ENCODE measurements around a stretch of chr21.

GRCh38 chr21:17808388-17808833, 10.7 kb downstream of the C21orf91 start:
- PRO-cap: no peak

DNA sequence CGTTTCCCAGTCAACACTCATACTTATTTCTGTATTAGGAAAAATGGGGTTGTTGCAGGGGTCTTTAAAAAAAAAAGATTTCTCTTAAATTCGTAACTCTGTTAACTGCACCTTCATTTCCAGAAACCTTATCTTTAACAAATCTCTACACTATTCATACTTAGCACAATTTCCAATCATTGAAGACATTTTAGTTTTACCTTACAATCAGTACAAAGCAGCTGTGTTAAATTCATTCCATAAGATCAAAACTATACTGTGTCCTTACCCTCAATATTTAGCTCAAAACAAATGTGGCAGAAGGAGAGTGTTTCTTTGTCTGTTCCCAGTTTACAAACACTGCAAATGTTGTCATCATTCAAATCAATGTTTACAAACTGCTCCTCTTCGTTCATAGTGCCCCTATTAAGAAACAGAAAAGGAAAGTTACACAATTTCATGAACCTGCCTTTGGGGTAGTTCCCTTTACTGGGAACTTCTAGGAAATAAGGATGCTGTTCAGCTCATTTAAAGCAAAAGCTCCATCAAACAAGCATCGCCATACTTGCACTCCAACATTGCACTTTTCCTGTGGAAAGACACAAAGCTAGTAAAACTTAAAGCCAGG, 1.1 kb downstream of the C21orf91 start:
- PRO-cap: no peak

DNA sequence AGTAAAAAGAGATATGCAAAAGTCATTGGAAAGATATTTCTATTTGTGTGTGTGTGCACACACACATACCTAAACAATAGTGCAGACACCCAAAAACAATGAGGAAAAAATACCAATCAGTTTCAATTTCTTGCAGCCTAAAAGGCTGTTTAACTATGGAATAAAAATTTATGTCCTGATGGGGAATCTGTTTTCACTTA, 257.5 kb upstream of the TMPRSS15 start:
- PRO-cap: no peak

- PRO-cap: no peak
These were observed 1144.4 kb upstream of the NCAM2 start for GRCh38 chr21:19853675-19854396.

- PRO-cap: no peak
These were observed 260.4 kb downstream of the NCAM2 start for GRCh38 chr21:21258651-21258906.

GRCh38 chr21:22200559-22201096, 1202.4 kb downstream of the NCAM2 start:
- PRO-cap: no peak

DNA sequence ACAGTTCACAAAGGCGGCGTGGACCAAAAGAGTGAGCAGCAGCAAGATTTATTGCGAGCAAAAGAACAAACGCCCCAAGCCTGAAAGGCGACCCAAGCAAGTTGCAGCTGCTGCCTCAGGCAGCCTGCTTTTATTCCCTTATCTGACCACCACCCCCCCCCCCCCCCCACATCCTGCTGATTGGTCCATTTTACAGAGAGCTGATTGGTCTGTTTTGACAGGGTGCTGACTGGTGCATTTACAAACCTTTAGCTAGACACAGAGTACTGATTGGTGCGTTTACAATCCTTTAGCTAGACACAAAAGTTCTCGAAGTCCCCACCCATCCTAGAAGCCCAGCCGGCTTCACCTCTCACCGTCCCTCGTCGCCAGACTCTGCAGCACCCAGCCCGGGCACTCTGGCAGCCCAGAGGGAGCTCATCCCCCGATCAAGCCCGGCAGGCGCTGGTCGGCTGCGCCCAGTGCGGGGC, 2023.0 kb downstream of the NCAM2 start:
- PRO-cap: no peak

- PRO-cap: unidirectional peak, plus-strand start at chr21:25645460
These were observed 6.2 kb downstream of the JAM2 start for GRCh38 chr21:25645279-25645698.

DNA sequence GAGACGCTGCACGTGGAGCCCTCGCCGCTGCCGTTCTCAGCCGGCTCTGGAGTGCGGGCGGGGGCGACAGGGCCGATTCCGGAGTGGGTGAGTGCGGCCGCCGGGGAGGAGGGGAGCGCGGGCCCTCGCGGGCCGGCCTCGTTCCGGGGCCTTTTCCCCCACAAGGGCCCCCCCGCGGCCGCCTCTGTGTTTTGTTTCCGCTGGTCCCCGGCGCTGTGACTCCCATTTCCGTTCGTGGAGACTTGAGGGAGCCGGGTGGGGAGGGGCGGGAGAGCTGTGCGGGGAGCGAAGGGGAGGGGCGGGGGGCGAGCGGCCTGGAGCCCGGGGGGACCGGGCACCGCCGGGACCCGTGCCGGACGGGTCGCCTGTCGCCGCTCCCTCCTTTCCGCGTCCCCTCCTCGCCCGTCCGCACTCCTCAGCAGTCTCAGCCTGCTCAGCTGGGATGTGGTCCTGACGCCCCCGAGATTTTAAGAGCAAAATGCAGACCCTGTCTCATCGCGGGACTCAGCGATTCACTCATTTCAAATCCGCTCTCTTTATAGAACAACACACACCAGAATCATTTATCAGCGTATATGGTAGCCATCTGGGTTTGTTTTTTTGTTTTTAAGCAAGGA, 828 bp downstream of the GABPA start:
- PRO-cap: bidirectional peak, plus-strand start at position 324 of the sequence, minus-strand start at position 217 of the sequence

DNA sequence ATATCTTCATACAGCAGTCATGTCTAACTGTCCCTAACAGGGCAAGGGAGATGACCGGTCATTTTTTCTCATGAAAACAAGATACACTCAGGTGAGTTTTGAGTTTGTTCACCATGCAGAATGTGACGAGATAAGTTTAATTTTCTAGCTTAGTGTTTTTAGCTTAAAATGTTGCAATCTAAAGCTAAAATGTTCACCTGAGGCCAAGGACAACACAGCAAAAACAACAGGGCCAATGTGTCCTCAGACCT, 144.3 kb downstream of the GABPA start:
- PRO-cap: no peak

DNA sequence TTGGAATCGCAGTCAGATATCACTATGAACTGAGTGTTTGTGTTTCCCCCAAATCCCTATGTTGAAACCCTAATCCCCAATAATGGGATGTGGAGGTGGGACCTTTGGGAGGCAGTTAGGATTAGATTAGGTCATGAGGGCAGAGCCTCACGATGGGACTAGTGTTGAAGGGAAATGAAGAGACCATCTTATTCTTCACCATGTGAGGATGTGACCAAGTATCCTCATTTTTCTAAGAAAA, 144.5 kb downstream of the GABPA start:
- PRO-cap: no peak

DNA sequence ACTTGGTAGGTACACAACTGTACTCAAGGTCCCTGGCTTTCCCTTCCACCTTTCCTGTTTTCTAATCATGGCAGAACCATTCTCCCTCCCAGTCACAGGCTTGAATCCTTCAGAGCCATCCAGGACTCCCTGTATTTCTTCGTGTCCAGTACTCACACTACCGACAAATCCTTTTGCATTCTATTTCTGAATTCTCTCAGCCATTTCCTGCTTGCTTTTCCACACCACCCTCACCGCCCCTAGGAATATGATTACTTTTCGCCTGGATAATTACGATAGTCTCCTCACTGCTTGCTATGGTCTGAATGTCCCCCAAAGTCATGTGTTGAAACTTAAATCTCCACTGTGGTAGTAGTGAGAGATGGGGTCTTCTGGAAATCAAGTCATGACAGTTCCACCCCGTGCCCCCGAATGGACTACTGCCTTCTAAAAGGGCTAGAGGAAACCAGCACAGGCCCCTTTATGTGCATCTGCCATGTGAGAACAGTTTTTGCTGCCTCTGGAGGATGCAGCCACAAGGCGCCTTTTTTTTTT, 179.3 kb downstream of the GABPA start:
- PRO-cap: no peak

GRCh38 chr21:26405634-26406142, 167.4 kb downstream of the CYYR1 start:
- PRO-cap: no peak

DNA sequence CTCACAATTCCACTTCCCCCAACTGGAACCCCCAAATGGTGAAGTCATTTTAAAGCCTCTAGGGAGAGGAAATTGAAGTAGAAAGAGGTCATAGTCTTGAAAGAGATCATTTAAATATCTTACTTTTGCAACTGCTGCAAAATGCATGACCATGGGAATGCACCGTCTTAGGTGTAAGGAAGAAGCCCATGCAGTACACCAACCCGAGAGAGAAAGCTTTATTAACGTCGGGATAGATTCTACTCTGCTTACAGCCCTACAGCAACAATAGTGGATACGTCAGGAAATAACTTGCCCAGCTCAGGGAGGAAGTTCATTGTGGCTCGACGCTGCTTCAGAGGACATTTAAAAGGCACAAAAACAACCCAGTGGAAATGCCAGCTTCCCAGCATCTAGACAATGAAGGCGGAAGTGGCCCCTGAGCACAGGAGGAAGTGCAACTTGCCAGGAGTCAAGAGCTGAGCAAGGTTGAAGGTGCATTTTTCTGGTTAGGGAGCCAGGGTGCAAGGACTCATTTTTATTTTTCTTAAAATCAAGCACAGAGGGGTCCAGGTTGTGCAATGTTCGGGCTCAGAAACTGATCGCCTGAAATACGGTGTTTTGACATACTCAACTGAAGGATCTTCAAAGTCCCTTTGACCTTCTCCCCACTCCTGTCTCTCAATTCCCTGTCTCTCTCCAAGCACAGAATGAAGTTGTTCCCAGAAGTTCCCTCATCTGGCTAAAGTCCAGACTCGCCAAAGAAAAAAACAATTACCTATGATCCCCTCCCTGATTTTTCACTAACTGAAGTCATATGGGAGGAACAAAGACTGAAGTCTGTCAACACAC, 26.3 kb downstream of the CYYR1 start:
- PRO-cap: no peak

GRCh38 chr21:26799829-26800508, 45.2 kb downstream of the ADAMTS1 start:
- PRO-cap: no peak

DNA sequence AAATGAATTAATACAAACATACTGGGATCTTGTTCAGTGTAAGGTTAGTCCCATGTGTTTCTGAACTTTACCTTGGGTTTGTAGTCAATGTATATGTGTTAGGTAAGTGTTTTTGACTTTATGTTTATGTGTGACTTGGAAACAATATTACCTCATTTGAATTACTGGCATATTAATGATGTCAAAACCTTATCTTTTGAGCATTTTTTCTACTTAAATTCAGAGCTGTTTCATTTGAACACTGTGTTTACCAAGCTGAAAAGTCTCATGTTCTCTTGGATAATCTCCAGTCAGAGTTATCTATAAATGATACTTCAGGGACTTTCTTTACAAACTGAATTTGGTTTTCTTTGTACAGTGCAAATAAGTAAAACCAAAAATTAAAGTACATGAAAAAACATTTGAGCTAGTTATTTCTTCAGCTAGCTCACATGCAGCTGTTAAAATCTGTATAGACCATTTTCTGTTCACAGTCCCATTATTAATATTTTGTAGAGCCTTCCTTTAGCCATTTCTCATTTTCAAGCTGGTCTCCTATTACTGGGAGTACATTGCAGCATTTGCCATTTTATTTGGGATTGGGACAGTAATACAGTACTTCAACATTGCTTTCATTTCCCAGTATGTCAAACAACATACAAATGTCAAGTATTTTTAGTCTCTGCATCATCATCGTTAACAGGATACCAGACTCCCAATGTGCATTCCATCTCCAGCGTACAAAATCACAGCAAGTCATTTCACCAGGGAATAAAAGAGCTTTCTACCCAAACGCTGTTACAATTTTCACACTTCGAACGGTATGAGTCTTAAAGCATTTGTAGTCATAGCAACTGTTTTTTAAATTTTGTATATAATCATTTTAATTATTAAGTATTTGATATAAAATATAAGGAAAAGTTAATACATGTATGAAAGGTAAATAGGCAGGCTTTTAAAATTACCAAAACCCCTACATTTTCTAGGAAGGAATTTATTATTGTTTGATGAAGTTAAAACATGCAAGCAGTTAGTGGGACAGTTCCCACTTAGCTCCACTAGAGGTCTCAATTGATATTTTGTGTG, 29.7 kb downstream of the ADAMTS1 start:
- PRO-cap: no peak

DNA sequence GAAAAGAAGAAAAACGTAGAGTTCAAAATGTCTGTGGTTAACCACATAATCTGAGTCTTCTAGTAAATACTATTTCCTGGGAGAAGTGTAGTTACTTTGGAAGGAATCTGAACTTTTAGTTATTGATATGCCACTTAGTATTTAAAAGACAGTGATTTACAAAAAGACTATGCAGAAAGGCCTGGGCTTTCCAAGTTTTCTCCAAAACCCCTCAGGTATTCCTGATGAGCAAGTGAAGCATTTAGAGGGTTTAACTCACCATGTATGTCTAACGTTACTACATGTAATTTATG, 9.9 kb downstream of the ADAMTS1 start:
- PRO-cap: no peak

GRCh38 chr21:27104961-27105616, 138.2 kb upstream of the ADAMTS5 start:
- PRO-cap: no peak

GRCh38 chr21:27813747-27814136, 846.9 kb upstream of the ADAMTS5 start:
- PRO-cap: no peak

- PRO-cap: no peak
These were observed 545.8 kb downstream of the N6AMT1 start for GRCh38 chr21:28339497-28339696.